ENCODE measurements around the gene GTF3A.

- RRBS: no CpG with 5 or more reads among the region's 8 CpGs
Observed at GRCh38 chr13:27137590-27138235, 33.9 kb downstream of the USP12 start.

GRCh38 chr13:27160613-27161148, 10.9 kb downstream of the USP12 start:
- RRBS: no CpG with 5 or more reads among the region's 8 CpGs

- RRBS: no CpG with 5 or more reads among the region's 2 CpGs
Observed at GRCh38 chr13:27252405-27252932, 1.1 kb downstream of the RPL21 start.

- RRBS: 2% methylated on average over 38 of the region's 91 CpGs
Observed at GRCh38 chr13:27424101-27425224, at the start of gene GTF3A. TSS of gene GTF3A (plus strand) at chr13:27424619.

DNA sequence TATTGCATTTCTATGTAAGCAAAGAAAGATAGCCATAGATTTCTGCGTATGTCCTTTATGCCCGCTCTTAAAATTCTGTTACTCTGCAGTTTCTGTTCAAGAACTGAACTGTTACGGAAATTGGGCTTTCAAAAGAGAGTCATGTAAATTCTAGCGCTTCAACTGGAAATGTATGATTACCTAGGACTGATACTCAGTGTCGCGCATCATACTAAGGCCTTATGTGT, 5.9 kb upstream of the MTIF3 start:
- RRBS: no CpG with 5 or more reads among the region's 6 CpGs

DNA sequence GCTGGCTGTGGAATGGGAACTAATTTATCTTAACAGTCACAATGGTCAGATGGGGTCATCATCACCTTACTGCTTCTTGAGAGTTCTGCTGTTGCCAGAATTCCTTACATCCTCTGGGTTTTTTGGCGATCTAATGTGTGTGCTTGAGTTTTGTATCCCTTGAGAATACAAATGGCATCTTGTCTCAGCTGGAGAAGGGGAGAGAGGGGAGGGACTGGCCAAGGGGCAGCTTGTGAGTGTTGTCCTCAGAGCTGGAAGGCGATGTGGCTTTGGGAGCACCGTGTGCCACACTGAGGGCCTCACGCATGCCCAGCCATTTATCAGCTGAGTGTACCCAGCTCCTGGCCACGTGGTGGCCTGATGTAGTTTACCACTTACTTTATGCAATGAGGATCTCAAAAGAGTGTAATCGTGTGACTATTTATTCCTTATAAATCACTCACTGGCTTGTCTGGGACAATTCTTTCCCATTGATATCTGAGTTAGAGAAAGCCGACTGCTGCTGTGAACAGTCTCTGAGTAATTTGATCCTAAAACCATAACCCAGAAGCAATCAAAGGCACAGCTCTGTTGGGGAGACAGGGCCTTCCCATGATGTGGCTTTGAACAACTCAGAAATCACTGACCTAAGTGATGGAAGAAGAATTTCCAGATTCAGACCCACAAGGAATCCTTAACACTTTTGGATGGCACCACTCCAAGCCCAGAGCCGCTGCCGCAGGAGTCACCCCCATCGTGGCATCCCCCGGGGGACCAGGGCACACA, 53.8 kb upstream of the MTIF3 start:
- RRBS: no CpG with 5 or more reads among the region's 11 CpGs

- RRBS: no CpG with 5 or more reads among the region's 23 CpGs
Observed at GRCh38 chr13:27621993-27622615, 412 bp downstream of the POLR1D start.

GRCh38 chr13:28156989-28157558, 18.7 kb downstream of the PAN3 start:
- RRBS: no CpG with 5 or more reads among the region's 6 CpGs

- RRBS: no CpG with 5 or more reads among the region's 3 CpGs
Observed at GRCh38 chr13:28160146-28160446, 21.8 kb downstream of the PAN3 start.

- RRBS: no CpG with 5 or more reads among the region's 7 CpGs
Observed at GRCh38 chr13:28239097-28239966, 101.0 kb downstream of the PAN3 start.

DNA sequence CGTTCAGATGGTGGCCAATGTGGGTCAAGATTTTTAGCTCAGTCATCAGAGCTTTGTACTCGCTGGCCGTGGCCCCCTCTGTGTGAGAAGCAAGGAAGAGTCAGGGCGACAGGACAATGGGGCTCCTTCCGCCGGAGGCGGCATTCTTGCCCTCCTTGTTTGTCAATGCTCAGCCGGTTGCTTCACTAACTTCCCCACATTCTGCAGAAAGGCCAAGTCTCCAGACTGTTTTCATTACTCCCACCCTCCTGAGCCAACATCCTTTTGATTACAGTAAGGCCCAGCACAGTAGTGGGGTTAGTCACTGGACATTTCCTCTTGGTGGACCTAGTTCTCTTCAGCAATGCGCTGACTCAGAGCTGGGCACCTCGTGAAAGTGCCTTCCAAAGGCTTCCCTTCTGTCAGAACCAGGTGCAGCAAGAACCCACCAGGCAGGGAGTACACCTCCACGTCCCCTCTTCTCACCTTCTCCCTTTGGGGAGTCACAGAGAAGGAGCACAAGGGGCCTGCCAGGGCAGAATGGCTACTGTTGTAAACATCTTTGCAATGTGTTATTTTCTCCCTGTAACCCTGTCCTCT, 165.2 kb downstream of the FLT1 start:
- RRBS: no CpG with 5 or more reads among the region's 11 CpGs

- RRBS: no CpG with 5 or more reads among the region's 7 CpGs
Observed at GRCh38 chr13:28430992-28431466, 63.9 kb downstream of the FLT1 start.

DNA sequence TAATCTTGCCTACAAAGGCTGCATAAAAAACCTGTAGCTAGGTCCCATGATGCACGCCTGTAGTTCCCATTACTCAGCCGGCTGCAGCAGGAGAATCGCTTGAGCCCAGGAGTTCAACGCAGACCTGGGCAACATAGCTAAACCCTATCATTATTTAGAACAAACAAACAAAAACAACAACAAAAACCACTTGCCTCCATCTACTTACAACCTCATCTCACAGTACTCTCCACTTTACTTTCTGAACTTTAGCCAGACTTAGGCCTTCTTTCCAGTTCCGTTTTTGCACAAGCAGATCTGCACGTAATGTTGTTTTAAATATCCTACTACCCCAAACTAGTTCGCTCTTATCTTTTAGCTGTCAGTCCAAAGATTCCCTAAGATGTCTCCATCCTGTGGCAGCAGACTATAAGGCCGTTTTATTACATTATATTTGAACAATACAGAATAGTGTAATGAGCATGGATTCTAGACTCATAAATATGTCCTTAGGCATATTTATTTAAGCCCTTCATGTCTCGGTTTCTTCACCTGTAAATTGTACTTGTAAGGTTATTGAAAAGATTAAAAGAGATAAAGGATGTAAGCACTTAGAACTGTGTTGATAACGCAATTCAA, 933 bp upstream of the POMP start:
- RRBS: no CpG with 5 or more reads among the region's 10 CpGs

GRCh38 chr13:28677843-28678265, 18.9 kb downstream of the POMP start:
- RRBS: no CpG with 5 or more reads among the region's 2 CpGs

DNA sequence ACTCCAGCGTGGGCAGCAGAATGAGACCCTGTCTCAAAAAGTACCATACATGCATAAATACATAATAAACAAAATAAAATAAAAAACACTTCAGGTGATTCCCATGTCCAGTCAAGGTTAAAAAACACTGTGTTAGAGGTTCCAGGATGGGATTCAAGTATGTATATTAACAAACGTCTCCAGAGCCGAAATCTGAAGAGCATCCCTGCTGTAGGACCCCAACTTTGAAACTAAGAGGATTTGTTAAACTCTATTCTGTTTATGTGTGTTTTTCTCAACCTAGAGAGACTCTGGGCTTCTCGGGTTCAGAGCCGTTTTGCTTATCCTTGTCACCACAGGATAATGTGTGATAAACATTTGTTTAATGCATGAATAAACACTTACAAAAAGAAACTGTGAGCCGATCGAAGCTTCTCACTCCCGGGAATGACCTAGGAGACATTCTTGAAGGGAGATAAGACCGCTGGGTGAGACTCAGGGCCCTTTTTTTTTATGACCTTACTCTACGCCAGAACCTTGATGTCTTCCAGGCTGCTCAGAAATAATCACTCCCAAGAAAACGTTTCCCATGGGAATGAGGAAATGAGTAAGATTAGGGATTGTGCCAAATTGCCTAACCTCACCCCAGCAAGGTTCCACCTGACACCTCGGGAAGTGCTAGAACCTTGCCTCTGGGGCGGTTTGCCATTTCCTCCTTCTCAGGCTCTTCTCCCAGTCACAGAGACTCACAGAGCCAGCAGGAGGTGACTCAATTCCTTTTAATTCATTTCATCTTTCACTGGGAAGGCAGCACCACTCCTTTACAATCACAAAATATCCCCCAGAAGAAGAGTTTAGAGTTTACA, 2.4 kb downstream of the SLC46A3 start:
- RRBS: no CpG with 5 or more reads among the region's 13 CpGs

- RRBS: no CpG with 5 or more reads among the region's 3 CpGs
Observed at GRCh38 chr13:28743059-28743474, 24.3 kb upstream of the SLC46A3 start.

DNA sequence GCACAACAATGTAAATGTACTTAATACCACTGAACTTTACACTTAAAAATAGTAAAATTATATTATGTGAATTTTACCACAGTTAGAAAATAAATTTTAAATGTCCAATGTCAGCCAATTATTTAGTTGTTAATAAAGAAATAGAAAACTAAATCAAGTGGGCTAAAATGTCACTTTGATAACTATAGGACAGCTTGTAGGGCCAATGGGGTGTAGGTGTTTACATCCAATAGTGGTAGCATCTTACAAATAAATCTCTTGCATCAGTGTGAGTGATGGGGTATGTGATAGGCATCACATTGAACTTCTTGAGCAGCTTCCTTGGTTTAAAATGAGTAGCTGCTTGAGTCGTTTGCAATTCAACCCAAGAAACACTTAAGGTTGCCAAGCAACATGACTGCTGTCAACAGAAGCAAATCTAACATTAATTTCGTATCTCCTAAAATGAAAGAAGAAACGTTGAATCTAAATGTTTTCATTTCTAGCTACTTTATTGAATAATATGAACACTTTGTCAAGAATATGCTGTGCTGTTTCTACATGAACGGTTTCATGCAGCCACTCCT, 305.0 kb downstream of the MTUS2 start:
- RRBS: no CpG with 5 or more reads among the region's 4 CpGs

GRCh38 chr13:29428152-29429290, 167.0 kb downstream of the SLC7A1 start:
- RRBS: 3% methylated on average over 4 of the region's 37 CpGs

DNA sequence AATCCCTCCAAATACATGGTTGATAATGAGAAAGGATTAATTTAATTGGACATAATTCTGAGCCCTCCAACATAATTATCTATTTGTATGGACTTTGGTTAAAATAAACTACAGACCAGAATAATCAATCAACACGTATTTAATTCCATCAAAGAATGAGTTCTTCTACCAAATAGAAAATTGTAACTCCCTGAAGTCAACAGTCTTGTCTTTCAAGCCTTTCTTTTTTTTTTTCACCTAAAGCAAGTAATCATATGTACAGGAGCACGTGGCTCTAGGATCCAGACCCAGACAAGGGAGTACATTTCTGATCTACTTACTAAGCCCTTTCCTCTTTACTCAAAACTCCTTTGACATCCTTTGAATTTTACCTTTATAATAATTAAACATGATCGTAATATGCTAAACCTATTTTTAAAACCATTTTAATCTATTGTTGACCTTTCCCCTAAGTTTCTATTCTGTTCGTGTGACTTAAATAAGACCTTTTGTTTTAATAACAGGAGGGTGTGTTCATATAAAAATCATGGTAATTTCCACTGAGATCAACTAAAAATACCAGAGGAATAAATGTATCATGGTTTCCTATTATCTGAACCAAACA, 1.8 kb downstream of the SLC7A1 start:
- RRBS: no CpG with 5 or more reads among the region's 4 CpGs

GRCh38 chr13:29877510-29878032, 27.2 kb upstream of the UBL3 start:
- RRBS: no CpG with 5 or more reads among the region's 6 CpGs